Hair follicle dermal papilla cell (primary cell): ENCODE measurements around a stretch of chr2.

DNA sequence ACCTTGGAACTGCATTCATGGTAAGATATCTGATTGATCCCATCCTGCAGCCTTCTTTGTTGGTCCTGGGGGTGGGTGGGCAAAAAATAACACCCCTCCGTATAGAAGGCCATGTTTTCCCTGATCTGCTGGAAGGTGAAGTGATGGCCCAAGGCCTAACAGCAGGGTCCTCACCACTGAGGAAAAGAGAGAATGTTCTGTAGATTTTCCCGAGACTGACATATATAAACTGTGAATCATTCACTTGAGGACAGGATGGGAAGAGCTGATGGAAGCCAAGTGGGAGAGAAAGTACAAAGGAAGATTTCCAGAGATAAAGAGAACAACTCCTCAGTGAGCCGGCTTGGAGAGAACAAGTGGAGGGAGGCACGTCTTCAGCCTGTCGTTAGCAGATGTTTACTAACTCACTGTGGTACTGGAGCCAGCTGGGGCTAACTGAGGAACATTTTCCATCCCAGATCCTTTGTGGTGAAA is 552.8 kb upstream of the TNP1 start:
- CAGE, long polyA plus RNA = no peak

DNA sequence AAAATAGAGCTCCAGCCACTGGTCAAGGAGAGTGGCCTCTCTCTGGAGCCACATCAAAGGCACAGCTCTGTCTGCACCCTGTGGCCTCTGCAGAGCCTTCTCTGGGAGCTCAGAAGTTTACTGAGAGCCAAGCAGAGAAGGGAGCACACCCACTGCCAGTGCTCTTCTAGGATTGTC is 447.2 kb downstream of the TNS1 start:
- CAGE, long polyA plus RNA = no peak

- CAGE, long polyA plus RNA = no peak
Observed at GRCh38 chr2:217685072-217685646, 317.6 kb downstream of the TNS1 start.

DNA sequence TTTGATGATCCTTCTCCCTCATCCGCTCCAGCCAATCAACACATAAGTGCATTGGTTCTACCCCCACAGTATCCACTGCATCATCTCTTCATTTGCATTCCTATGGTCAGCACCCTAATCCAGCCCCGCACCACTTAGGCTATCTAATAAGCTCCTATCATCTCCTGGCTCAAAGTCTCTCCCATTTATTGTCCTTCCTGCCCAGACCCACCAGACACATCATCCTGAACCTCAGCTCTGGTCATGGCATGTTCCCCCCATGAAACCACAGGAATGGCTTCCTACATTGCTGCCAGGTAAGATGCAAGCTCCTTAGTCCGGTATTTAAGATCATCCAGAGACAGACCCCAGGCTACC is 158.7 kb downstream of the TNS1 start:
- CAGE, long polyA plus RNA = no peak

DNA sequence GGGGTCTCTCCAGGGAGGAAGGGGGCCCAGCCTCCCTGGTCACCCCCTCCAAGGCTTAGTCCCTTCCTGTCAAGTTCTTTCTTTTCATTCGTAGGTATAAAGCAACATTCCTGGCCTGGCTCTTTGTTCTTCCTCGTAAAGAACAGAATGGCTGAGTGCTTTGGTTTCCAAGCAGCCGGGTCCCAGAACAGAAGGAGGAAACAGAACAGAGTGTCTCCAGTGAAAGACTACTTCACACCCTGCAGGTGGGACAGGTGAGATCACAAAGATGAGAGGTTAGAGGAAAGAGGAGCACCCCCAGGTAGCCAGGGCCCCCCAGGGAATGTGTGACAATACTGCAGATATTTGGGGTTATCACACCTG is 139.8 kb downstream of the TNS1 start:
- CAGE, long polyA plus RNA = no peak

GRCh38 chr2:217905280-217906370 is 97.2 kb downstream of the TNS1 start:
- CAGE, long polyA plus RNA = no peak

GRCh38 chr2:217914835-217915484 is 87.8 kb downstream of the TNS1 start:
- CAGE, long polyA plus RNA = no peak

DNA sequence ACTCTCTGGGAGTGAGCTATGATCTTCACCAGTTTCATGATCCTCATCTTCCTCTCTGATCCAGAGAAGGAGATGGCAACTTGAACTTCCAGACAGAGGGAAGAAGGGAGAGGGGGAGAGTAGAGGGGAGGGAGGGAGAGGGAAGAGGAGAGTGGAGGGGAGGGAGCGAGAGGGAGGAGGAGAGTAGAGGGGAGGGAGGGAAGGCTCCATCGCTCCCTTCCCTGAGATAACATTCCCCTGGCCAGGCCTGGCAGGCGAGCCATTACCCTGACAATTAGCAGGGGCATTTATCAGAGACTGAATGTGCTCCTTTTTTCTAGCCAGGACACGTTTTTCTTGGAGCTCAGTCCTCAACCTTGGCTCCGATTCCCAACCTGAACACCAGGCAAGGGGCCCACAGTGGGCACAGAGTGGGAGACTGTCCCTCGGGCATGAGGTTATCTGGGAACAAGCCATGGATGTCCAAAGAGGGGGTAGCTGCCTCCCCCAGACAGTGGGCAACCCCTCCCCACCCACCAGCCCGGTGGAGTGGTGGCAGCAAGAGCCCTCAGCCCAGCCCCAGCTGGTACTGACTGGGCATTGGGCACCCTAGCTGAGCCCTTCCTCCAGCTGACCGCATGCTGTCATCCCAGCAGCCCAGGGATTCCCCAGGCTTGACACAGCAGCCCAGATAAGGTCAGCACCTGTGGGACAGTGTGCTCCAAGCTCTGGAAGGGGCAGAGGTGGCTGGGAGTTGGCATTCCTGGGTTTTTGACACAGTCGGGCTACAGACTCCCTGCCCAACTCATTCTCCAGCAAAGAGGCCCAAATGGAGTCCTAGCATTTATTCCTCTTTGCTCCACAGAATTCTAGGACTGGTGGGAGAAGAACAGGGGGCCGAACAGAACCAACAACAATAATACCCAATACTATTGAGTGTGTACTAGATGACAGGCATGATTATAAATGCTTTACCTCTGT is 81.7 kb downstream of the TNS1 start:
- CAGE, long polyA plus RNA = no peak

DNA sequence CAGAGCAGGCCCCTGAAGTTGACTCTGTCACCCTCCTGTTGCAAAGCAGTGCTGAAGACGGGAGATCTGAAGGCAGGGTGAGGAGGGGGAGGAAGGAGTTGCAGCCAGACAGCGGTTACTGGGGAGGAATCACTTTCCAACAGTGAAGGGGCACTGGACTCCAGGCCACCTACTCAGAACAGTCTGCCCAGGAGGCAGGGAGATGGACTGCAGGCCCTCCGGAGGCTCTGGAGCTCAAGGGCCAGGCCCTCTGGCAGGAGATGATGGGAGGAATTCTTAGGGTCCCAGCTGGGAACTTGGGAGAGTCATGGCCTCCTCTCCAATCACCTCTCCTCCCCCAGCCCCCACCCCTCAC is 67.7 kb downstream of the TNS1 start:
- CAGE, long polyA plus RNA = no peak

DNA sequence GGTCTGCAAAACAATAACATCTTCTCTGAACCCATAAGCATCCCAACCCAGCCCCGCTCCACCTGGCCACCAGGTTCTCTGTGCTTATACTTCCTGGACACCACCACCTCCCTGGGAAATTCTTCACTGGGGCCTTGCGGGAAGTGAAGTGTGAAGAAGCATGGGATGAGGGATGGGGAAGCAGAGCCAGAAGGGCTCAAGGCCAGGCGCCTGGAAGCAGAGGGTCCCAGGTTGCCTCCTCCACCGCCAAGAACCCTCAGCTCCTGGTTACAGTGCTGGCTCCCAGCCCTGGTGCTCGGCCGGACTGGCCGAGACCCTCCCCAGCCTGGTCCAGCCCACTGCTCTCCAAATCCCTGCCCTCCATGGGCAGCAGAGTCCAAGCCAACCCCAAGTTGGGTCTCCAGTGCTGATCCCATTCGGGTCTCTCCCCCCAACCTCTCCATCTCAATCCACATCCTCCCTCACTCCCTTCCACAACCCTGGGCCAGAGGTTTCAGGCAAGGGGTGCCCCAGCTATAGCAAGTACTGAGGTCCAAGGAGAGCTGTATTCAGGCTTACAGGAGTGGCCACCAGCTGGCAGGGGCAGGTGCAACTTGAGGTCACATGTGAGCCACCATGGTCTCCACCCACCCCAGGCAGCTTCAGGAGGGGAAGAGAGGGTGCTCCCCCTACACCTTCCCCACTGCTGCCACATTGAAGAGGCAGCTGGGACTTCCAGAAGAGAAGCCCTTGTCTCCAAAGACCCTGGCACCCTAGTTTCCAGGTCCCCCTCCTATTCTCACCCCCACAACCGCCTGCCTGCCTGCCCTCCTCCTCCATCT is 60.6 kb downstream of the TNS1 start:
- CAGE, long polyA plus RNA = no peak

GRCh38 chr2:218009515-218011042 is 7.3 kb upstream of the TNS1 start:
- CAGE, long polyA plus RNA = no peak

- CAGE, long polyA plus RNA = no peak
Observed at GRCh38 chr2:218059656-218060060, 9.4 kb upstream of the RUFY4 start.

DNA sequence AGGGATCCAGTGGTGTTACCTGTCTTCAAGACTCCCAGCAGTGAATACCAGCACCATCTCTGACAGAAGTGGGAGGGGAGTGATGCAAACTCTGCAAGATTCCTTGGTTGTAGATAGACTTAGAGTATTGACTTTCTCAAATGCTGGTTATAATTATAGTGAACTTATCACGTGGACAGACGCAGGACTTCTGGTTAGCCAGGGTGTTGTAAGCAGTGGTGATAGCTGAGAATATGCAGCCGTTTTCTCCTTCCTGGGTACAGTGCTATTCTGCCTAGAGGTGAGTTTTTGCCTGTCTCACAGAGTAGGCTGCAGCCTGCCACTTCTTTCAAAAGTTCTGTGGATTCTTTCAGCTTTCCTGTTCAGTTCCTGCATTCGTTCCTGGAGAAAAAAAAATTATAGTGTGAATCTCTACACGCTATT is 737 bp upstream of the CXCR2 start:
- CAGE, long polyA plus RNA = no peak

DNA sequence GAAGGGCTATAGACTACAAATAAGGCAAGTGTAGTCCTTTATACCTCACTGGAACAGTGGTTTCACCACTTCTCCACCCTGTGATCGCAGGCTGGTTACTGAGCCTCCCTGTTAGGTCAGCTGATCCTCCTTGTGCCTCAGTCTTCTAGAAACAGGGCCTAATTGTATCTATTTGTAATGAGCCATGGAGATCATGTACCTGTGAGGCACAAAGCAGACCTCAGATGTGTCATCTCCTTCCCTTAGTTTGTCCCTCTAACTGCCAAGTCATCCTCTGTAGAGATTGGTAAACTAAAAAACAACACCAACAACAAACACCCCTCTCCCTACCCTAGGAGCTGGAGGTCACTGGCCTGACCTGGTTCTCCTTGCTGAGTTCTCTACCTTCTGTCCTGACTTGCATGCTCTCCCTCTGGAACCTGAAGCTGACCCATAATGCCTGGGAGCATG is 4.7 kb downstream of the CXCR2 start:
- CAGE, long polyA plus RNA = no peak

DNA sequence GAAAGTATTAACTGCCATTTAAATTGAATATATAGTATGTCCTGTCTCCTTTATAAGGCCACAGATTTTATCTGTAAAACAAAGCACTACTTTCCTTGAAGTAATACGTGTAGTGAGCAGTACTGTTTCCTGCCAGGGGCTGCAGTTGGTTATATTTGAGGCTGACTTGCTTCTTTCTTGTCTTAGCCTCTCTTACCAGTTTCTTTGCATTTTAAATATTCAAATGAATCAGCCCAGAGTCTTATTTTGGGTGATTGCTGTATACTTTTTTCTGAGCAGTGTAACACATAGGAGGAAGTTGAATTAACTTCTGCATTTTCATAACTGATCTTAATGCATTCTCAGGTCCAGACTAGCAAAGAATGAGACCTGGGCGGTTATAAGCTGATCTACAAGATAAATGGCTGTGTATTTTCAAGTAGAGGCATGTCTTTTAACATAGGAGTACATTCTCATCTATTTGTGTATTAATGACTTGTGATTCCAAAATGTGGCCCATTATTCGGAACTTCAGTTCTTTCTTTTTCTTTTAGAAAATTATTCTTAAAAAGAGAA is 1.8 kb downstream of the ARPC2 start:
- CAGE, long polyA plus RNA = no peak

- CAGE, long polyA plus RNA = no peak
Observed at GRCh38 chr2:218230804-218231355, 13.9 kb downstream of the ARPC2 start.

- CAGE, long polyA plus RNA = no peak
Observed at GRCh38 chr2:218237950-218238436, 21.0 kb downstream of the ARPC2 start.

- CAGE, long polyA plus RNA = no peak
Observed at GRCh38 chr2:218311784-218312150, 19.5 kb upstream of the TMBIM1 start.

- CAGE, long polyA plus RNA = no peak
Observed at GRCh38 chr2:218367051-218367613, 10.5 kb downstream of the CATIP start.

- CAGE, long polyA plus RNA = no peak
Observed at GRCh38 chr2:218397211-218397712, 2.4 kb upstream of the CTDSP1 start.